ENCODE measurements around a stretch of chr11.

DNA sequence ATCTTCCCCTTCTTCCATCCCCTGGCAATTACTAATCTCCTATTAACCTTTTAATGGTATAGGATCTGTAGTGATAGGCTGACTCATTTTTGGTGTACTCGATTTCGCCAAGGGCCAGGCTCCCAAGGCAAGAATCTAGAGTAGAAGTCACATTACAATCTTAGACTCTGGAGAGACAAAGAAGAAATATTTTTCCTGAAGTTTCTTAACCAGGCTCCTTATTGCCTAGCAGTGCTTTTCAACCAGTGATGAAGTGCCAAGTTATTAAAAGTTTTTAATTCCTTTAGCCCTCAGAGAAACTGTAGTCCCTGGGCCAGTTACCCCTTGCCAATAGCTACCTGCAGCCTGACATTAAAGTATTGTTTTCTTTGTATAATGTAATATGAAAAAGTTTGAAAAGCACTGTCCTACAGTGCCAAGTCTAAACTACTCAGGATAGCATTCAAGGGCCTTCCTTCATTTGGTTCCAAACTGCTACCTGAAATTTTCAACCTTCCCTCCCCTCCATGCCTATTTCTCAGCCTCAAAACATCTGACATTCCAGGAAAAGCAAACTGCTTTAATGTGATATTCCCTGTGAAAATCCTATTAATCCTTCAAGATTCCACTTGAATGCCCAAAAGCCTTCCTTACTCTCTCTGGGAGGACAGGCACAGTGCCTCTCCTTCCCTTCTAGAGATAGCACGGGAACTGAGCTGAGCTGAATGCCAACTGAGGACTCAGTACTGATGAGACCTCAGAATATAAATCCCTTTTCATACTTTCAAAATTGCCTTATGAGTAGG, 113.1 kb downstream of the GAB2 start:
- PRO-cap, result no peak

- PRO-cap, result no peak
Observed at GRCh38 chr11:78311540-78312312, 105.9 kb downstream of the GAB2 start.

DNA sequence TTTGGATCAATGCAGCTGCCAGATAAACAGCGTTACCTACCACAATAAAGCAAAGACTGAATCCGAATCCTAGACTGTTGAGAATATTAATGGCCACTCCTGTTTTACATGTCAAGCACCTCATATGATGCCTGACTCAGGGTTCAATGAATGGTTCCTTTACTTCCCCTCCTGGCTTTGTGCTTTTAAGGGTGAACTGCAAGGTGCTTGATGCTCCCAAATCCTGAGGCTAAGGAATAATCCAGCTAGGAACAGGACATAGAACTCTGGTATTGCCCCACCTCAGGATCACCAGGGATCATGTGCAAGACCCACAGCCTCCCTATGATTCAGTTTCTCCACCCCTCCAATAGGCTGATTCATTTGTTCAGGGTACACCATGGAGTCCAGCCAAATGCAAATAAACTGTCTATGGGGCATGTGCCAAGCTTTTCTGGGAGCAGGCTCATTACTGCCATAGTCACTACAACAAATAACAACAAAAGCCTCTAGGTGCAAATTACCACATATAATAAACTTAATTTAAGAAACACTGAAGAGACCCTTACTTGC, 104.3 kb downstream of the GAB2 start:
- PRO-cap, result no peak

DNA sequence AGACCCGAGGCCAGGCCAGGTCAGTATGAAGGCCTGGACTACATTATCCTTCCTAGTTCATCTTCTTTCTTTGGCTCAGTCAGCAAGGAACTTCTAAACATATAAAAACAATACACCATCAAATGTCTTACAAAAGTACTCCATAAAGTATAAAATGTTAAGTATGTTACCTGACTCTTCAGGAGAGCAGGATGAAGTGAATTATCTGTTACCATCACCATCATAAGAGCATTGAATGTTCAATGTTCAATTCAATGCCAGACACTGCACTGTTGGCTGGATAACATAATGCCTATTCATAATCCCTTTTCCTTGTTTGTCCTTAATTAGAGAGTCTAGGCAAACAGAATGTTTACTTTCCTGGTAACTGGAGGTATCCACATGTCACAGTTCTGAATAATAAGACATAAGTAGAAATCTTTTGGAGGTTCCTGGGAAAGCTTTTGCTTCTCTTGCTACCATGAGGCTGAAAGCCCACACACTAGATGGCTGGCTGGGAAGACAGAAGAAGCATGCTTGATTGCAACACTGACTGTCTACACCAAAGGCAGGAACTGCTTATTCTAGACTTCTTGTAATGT, 79.6 kb downstream of the GAB2 start:
- PRO-cap, result no peak

- PRO-cap, result no peak
Observed at GRCh38 chr11:78351216-78351732, 66.3 kb downstream of the GAB2 start.

GRCh38 chr11:78387012-78387733, 30.4 kb downstream of the GAB2 start:
- PRO-cap, result no peak

- PRO-cap, result no peak
Observed at GRCh38 chr11:78391347-78391850, 26.2 kb downstream of the GAB2 start.

DNA sequence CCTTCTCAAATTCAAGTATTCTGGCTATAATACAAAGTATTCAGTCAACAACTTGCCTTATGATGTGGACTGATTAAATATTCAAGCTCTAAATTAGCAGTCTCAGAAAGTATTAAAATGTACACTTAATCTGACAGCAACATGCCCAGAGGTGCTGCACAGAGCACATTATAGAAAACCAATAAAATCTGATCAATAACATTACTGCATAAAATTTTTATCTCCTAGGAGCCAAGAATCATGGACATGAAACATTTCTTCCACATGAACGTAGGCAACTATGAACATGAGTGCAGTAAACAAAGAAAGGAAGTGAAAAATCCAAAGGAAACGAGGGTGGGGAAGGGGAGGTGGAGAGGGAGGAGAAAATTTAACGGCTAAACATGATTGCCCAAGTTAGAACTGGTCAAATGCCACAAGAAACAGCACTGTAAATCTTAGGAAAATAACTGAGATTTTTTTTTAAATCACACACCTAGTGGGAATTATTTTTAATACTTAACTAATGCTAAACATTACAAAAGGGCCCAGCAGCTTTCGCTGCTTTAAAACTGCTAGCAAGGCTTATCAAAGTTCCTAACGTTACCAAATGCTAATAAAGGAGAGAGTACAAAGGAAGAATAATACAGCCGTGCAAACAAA, 13.9 kb downstream of the NARS2 start:
- PRO-cap, result unidirectional peak, minus-strand start at position 282 of the sequence

DNA sequence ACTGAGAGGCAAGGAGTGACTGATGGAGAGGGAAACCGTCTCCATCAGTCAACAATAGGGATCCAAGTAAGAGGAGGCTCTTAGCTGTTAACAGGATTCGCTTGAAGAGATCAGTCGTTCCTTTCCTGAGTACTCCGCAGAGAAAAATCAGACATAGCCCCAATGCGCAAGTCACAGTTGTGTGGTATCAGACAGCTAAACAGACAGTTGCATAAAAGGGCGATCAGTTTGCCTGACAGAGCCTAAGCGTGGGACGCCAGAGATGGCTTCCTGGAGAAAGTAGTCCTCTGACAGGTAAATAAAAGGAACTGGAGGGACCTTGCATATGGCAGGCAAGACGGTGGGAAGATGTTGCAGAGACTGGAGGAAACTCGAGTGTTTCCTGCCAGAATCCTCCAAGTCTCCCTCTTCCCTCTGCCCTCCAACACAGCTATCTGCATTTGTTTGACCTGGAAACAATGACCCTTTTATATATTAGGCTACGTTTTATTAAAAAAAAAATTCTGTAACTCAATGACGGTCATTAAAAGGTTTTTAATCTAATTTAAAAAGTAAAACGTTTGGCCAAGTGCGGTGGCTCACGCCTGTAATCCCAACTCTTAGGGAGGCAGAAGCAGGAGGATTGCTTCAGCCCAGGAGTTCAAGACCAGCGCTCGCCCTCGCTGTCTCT, 518 bp upstream of the NARS2 start:
- PRO-cap, result unidirectional peak, plus-strand start at position 226 of the sequence

- PRO-cap, result no peak
Observed at GRCh38 chr11:78828569-78828821, 253.8 kb upstream of the NARS2 start.

DNA sequence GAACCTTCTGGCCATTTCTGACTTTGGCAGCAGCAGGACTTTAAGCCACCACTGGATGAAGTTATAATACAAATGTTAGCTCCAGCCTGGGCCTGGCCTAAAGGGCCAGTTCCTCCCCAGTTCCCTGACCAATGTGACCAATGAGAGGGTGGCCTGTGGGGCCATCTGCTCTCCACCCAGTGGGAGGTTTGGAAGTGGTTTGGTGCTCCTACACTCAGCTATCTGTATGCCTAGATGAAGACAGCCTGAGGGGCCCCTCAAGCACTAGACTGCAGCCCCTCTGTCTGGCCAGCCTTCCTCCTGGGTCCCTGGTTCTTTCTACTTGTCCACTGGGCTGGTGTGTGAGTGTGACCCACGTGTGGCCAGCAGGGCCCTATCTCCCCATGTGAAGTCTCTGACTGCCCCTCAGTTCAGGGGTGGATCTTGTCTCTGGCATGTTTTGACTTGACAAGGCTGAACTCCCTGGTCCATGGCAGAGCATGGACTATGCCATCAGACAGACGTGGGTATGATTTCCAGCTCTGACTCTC, 254.2 kb upstream of the NARS2 start:
- PRO-cap, result no peak

- PRO-cap, result bidirectional peak, plus-strand start at chr11:83008146, minus-strand start at chr11:83008083
Observed at GRCh38 chr11:83007765-83008444, 63.8 kb downstream of the RAB30 start.

DNA sequence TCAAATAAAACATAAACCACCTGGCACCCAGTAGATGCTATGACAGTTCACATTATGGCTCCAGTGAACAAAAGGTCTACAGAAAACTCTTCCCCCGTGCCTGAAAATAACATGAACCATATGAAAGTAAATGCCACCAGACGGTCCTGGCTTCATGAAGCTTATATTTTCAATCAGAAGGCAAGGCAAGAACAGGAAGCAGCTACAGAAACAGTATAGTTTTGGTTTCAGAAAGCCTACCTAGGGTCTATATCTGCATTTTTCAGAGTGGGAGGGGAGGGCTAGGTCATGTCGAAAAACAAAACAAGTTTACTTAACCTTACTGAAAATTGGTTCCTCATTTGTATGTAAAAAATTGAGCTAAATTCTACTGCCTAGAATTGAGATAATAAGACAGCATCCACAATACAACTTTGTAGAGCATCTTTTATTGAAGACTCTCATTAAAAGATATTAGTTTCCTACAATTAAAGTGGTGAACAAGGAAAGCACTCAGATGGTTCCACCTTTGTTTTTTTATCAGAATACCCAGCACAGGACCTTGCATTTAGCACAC, 9.7 kb downstream of the RAB30 start:
- PRO-cap, result no peak

GRCh38 chr11:83158654-83159351, 1.9 kb downstream of the PCF11 start:
- PRO-cap, result no peak

DNA sequence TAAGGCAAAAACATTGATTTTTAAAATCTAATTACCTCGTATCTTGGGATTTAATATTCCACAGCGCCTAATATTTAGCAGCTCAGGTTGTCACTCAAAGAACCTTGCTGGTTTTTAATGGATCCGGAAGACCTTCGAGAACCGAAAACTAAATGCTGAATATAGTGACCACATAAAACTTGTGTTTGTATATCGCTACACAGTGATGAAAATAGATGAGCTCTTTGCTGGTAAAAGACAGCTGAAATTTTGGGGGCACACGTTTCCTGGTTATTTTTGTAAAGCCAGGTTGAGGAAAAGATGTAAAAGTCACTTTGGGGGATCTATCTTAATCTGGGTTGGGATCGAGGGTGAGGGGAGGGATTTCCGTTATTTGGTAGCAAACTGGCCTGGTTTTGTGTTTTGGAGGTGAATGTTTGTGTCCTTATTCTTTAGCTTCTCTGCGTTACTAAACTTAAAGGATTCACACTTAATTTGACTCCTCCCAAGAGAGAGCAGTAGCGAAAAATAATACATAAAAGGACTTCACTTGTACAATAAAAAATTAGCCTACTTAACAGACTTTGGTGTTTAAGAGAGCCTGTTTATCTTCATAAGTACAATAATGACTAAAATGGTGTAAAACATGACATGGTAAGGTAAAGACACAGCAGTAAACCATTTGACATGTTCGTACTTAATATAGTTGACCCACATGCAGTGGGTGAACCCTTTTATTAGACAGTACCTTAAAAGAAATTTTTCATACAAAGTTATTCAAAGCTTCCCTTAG, 2.6 kb downstream of the PCF11 start:
- PRO-cap, result no peak

- PRO-cap, result no peak
Observed at GRCh38 chr11:83161770-83162452, 5.0 kb downstream of the PCF11 start.

GRCh38 chr11:83195038-83195572, 1.6 kb downstream of the ANKRD42 start:
- PRO-cap, result no peak

DNA sequence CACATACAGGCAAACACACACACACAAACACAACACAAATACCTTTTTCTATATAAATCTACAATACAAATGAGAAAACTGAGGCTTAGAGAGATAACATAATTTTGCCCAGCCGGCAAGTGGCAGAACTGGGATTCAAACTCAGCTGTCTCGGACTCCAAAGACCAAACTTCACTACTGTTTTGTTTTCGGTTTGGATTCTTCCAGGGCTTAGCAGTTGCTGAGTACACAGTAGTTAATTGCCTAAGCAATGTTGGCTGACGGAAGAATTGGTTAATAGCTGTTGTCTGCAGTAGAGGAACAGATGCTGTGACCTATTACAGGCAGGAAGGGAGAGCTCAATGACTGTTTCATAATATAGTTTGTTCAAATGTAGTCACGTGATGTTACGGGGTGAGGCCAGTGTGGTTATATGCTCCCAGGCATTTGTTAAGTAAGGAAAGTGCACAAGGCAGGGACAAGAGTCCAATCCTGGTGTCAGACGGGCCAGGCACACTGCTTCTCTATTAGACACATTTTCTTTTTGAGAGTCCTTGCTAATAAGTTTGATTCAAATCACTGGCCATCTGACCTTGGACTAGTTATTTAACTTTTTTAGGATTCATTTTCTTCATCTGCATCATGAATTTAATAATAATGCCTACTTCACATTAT, 222.6 kb upstream of the CCDC90B start:
- PRO-cap, result no peak

GRCh38 chr11:84658276-84658650, 968.9 kb downstream of the DLG2 start:
- PRO-cap, result no peak

DNA sequence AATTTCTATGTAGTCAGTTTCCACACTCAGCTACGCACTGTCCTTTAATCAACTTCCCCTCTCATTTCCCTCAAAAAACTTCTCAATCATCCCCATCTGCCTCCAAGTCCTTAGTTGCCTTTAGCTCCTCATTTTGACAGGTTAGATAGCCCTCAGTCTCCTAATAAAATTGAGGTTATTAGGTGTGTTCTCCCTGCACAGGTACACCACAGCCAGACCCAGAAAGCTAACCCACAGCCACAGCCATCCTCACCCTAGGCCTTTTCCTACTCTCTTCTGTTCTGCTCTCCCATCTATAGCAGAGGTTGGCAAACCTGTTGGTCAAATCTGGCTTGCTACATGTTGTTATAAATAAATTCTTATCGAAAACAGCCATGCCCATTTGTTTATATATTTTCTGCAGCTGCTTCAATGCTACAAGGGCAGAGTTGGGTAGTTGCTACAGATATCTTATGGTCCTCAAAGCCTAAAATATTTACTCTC, 610.5 kb downstream of the DLG2 start:
- PRO-cap, result no peak

All from neural crest cell (in vitro differentiated cells).